HTR-8/SVneo (cell line): ENCODE measurements around the genes DEPDC7 and KIAA1549L.

- RRBS = no CpG with 5 or more reads among the region's 3 CpGs
Measured at GRCh38 chr11:32152709-32153162, 61.9 kb downstream of the RCN1 start.

- RRBS = no CpG with 5 or more reads among the region's 34 CpGs
Measured at GRCh38 chr11:32432400-32433478, 2.6 kb downstream of the WT1 start.

GRCh38 chr11:32438856-32440239 is 4.0 kb upstream of the WT1 start:
- RRBS = 98% methylated on average over 8 of the region's 68 CpGs

DNA sequence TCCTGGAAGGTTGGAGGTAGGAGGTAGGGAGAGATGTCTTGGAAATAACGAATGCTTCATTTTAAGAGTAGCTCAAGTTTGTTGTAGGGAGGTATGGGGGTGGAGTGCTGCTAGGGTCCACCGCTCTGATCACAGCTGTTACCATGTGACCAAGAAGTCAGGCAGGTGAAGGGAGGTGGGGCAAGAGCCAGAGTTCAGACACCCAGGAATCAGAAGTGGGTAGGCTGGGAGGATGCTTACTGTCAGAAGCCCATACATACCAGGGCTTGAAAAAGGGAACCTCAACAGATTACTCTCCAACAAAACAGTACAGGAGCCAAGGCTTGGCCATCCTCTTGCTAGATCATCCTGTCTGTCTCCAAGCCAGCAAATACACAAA is 30.8 kb upstream of the WT1 start:
- RRBS = no CpG with 5 or more reads among the region's 2 CpGs

DNA sequence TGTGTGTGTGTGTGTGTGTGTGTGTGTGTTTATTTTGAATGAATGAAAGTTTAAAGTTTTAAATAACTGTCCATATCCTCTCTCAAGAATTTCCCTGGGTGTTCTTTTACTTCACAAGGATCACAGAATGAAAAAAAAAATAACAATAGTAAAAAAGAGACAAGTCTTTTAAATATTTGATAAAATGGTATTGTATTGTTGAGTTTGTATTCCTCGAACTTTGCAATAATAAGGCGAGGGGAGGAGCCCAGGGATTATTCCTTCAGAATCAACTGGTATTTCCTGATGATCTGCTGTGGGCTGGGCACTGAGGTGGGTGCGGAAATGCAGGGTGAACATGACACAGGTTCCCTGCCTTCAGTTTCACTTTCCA is 2.2 kb upstream of the EIF3M start:
- RRBS = no CpG with 5 or more reads among the region's 3 CpGs

GRCh38 chr11:32893558-32893972 is 954 bp downstream of the QSER1 start:
- RRBS = 2% methylated on average over 13 of the region's 36 CpGs

- RRBS = no CpG with 5 or more reads among the region's 18 CpGs
Measured at GRCh38 chr11:32893973-32894851, 1.6 kb downstream of the QSER1 start.

DNA sequence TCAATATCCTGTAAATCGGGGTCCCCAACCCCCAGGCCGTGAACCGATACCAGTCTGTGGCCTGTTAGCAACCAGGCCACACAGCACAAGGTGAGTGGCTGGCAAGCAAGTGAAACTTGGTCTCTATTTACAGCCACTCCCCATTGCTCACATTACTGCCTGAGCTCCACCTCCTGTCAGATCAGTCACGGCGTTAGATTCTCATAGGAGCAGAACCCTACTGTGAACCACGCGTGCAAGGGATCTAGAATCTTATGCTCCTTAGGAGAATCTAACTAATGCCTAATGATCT is 27.8 kb upstream of the DEPDC7 start:
- RRBS = no CpG with 5 or more reads among the region's 7 CpGs

DNA sequence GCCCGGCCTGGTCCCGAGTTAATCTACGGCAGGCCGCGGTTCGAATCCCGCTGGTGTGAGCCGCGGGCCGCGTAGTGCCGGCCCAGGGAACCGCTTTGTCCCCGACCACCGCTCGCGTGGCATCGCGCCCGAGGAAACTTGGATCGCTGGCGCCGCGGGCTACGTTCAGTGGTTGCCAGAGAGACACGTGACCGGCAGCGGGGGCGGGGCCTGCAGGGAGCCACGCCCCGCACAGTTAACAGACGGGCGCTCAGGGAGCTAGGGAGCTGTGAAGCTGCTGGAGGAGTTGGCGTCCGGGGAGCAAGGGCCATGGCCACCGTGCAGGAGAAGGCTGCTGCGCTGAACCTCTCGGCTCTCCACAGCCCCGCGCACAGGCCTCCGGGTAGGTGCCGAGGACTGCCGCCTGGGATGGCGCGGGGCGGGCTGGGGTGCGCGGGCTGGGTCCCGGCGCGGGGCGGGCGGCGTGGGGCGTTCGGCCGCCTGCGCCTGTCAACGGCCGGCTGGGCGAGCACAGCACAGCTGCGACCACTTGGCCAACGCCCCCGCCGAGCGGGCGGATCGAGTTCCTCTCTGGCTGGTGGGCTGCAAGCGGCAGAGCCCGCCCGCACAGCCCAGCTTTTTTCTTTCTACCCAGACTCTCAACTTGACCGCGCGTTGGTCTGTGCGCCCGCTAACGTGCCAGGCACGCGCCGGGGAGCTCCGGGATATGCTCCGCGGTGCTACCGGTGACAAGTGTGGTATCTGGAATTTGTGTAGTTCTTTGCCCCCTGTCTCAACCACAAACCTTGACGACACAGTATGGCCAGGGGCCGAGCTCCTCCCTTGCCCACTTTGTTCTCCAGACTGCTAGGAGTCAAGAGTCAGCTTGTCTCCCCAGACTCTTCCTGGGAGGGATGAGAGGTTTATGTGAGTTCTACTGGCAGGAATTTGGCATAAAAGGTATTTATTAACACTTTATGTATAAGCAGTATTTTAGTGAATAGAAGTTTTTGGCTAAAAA is at the start of gene DEPDC7:
Gene DEPDC7, plus strand, starts transcription at position 232 of the 1,000 bp plus-strand sequence.
- RRBS = 2% methylated on average over 46 of the region's 86 CpGs

DNA sequence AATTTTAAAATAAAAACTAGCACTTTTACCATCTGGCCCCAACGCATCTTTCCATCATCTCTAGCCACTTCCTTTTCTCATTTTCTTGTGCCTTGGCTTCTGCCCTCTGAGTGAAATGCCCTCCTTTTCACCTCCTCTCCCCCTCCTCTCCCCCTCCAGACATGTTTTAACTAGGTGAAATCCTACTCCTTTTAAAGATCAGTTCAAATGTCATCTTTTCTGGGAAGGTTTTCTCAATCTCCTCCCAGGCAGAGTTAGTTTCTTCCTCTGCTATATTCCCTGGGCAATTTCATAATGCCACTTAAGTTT is 1.2 kb downstream of the TCP11L1 start:
- RRBS = no CpG with 5 or more reads among the region's 1 CpG

GRCh38 chr11:33056800-33057441 is 17.5 kb downstream of the TCP11L1 start:
- RRBS = no CpG with 5 or more reads among the region's 2 CpGs

DNA sequence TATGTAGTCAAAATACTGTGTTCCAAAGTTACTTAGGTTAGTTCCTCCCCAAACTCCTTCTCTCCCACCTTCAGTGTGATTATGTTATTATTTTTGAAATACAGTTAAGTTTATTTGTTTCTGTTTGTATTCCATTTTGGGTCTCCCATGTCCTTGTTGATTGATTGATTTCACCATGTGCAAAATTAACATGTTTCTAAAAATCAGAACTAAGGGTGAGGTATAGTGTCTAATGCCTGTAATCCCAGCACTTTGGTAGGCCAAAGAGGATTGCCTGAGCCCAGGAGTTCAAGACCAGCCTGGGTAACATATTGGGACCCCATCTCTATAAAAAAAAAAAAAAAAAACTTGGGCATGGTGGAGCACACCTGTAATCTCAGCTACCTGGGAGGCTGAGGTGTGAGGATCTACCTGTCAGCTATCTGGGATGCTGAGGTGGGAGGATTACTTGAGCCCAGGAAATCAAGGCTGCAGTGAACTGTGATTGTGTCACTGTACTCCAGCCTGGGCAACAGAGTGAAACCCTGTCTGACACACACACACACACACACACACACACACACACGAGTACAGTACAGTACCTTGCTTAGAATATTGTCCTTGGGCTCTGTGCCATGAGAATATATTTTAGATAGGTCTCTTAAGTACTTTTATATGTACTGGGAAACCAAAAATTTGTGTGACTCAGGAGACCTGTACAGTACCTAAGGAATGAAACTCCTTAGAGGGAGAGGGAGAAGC is 44.3 kb downstream of the HIPK3 start:
- RRBS = no CpG with 5 or more reads among the region's 1 CpG

DNA sequence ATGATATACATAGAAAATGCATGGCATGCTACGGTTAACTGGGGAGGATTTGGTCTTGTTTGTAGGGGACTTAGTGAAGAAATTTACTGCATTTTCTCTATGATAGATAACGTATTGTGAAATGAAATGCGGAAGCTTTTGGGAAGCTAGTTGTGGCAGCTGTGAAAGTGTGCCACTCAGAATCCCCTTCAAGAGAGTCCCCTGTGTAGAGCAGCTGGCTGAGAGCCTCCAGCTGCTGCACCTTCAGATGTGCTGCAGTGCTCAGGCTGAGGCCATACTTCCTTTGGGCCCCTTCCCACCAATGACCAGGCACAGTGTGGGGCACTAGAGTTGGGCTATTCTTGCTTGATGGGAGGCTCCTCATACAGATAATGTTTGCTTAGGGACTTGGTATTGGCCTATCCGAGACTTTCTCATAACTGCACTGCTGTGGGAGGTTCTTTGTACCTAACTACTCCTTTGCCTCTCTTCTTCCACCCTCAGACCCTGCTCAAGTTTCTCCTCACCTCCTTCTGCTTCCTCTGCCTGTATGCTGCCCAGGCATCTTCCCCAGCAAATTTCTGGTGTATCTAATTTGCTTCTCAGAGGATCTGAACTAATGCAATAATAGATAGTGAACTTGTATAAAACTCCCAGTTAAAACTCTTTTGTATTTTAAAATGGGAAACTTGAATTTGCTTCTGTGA is 51.4 kb upstream of the KIAA1549L start:
- RRBS = no CpG with 5 or more reads among the region's 4 CpGs

GRCh38 chr11:33375954-33377072 is at the start of gene KIAA1549L:
Gene KIAA1549L, plus strand, starts transcription at chr11:33376108.
- RRBS = 1% methylated on average over 108 of the region's 156 CpGs

GRCh38 chr11:33881697-33882466 is 10.0 kb downstream of the LMO2 start:
- RRBS = no CpG with 5 or more reads among the region's 9 CpGs

- RRBS = 91% methylated on average over 2 of the region's 22 CpGs
Measured at GRCh38 chr11:34186136-34186939, 80.9 kb downstream of the NAT10 start.

- RRBS = no CpG with 5 or more reads among the region's 4 CpGs
Measured at GRCh38 chr11:34235463-34235993, 122.3 kb downstream of the ABTB2 start.

DNA sequence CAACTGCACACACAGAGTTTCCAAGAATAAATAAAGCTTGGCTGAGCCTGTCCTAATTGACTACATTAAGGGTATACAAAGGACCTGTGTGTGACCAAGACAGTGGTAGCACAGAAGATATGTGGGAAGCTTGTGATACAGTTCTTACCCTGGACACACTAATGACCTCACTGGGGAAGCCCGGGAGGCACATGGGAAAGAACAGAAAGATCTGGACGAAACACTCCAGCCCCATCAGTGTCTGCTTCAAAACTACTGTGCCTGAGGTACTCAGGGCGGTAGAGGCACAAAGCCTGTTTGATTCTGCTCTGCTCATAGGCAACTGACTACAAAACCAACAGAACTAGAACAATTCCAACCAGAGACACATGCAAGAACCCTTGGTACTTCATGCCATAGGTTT is 41.1 kb downstream of the ABTB2 start:
- RRBS = no CpG with 5 or more reads among the region's 3 CpGs

GRCh38 chr11:34359017-34359567 is 1.3 kb upstream of the ABTB2 start:
- RRBS = 2% methylated on average over 9 of the region's 26 CpGs

GRCh38 chr11:34404922-34405627 is 33.7 kb upstream of the CAT start:
- RRBS = no CpG with 5 or more reads among the region's 7 CpGs